ENCODE measurements around the genes TRIM61 and PALLD.

GRCh38 chr4:163189971-163190403 lies 23.3 kb upstream of the NAF1 start:
- RRBS = no CpG with 5 or more reads among the region's 23 CpGs

- RRBS = no CpG with 5 or more reads among the region's 1 CpG
These were observed 1.5 kb downstream of the TMA16 start for GRCh38 chr4:163495842-163496507.

GRCh38 chr4:163610631-163611065 lies 116.2 kb downstream of the TMA16 start:
- RRBS = no CpG with 5 or more reads among the region's 4 CpGs

- RRBS = no CpG with 5 or more reads among the region's 3 CpGs
These were observed 116.6 kb downstream of the TMA16 start for GRCh38 chr4:163611121-163611530.

DNA sequence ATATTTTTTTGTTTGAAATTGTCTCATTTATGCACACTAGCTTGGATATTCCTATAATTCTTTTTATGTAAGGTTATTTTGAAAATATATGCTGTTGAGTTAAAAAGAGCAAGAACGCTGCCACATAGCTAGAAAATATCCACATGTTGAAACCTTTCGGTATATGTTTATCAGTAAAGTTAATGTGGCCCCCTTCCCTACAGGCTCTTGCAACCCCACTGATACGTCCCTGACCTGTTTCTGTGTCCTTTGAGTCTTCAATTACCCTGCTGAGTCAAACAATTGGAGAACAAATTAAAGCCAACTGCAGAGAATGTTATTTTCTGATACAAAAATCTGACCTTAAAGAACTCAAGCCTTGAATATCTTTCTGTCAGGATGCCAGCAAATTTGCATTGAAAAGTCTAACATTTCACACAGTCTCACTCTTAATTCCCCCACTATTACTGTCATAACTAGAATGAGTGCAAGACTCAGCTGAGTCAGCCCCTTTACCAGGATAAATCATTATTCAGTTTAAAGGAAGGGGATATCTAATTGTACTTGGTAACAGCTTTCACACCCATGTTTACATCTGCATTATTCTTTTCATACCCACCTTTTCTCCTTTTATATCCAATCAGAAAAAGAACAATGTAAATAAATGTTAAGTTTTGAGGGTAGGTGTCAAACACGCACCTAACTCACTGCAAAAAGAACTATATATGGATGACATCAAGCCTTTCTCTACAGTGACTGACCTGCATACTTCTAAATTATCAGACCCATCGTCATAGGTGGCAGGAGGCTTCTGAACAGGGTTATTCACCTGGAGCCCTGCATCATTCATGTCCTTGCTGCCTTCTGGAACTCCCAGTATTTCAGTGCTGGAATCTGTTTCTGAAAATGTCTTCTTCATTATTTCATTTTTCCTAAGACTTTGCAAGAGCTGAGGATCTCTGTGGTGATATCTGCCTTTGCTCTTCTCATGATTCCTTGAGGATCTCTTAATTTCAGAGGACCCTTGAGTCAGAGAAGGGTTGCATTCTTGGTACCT lies 117.4 kb downstream of the TMA16 start:
- RRBS = no CpG with 5 or more reads among the region's 5 CpGs

DNA sequence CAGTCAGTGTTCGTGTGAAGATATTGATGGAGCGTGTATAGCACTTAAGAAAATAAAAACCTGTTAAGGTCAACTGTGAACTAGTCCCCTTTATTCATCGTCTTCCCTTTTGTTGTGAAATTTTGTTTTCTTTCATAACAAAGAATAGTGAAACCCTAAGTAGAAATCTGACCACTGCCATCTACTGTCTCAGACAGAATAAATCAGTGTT lies 171.0 kb downstream of the TMA16 start:
- RRBS = no CpG with 5 or more reads among the region's 3 CpGs

DNA sequence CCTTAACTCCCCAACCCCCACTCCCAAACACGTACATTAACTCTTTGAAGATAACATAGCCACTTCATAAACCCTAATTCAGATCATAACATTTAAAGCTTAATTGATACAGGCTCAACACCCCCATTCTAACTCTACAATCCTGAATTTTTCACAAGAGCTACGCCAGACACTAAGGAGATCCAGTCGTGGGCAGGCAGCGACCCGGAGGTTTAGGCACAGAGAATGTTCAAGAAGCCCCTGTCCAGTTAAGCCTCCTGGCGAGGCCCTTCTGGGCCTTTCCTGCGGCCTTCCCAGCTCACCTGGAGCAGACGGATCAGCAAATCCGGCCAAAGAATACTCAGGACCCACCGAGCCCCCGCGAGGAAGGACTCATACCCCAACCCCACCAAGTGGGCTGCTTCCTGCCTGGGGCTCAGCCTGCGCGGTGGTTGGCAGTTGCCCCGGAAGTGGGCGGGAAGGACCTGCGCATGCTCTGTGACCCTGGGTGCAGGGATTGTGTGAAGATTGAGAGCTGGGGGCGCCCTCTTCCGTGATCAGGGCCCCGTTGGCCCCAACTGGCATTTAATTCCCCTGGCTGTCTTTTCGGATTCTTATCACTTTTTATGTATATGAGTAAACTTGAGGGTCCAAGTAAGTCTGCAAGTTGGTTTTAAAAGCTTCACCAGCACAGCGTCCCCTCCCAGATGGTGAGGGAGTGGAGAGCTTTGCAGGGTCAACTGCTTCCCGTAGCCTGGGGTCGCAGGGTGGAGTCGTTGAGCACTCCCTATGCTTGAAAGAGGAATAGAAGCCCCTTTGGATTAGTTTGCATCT lies at the start of gene TRIM61:
TSS of gene TRIM61 (minus strand) at position 429 of the 813 bp plus-strand sequence.
- RRBS = 93% methylated on average over 8 of the region's 25 CpGs

DNA sequence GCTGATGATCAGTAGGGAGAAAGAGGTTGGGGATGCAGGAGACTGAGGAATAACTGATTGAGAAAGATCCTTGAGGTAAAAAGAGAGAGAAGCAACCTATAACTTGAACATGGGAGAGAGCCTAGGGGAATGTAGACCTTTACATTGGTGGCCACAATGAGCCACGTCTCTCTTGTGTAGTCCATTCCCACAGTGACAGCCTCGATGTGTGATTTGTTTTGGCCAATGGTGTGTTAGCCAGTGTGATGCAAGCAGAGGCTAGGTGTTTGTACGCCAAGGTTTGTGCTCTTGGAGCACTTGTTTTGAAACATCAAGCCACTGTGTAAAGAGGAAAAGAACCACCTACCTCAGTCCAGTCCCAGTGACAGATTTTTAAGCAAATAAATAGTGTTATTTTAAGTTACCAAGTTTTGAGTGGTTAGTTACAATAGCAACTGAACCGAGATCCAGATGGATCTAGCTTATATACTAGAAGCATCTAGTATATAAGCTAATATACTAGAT lies 23.9 kb upstream of the TMEM192 start:
- RRBS = no CpG with 5 or more reads among the region's 4 CpGs

GRCh38 chr4:165246575-165247833 lies 32.5 kb downstream of the GK3 start:
- RRBS = no CpG with 5 or more reads among the region's 4 CpGs

- RRBS = no CpG with 5 or more reads among the region's 25 CpGs
These were observed 1.1 kb downstream of the TLL1 start for GRCh38 chr4:165874043-165874601.

- RRBS = no CpG with 5 or more reads among the region's 4 CpGs
These were observed 220.0 kb downstream of the TLL1 start for GRCh38 chr4:166093051-166093396.

DNA sequence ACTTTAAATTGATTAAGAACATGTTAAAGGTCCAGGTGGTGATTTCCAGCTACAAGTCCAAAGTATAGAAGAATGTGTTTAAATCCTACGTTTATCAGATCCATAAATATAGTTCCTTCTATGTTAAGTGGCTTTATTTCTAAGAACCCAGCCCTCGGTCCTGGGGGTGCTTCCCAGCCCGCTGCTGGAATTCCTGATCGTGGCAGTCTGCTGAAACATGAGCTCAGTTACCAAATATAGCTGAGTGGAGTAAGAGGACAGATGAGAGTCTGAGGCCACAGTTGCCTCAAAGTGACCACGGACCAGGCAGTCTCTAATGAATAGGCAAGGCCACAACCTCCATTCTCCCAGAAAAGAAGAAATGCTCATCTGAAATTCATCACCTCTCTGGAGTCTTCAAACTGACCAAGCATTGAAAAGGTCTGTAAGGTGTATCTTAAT lies at the start of gene PALLD:
TSS of gene PALLD (plus strand) at position 278 of the 441 bp plus-strand sequence.
- RRBS = no CpG with 5 or more reads among the region's 5 CpGs

- RRBS = no CpG with 5 or more reads among the region's 4 CpGs
These were observed 238.8 kb downstream of the PALLD start for GRCh38 chr4:168735640-168736133.

DNA sequence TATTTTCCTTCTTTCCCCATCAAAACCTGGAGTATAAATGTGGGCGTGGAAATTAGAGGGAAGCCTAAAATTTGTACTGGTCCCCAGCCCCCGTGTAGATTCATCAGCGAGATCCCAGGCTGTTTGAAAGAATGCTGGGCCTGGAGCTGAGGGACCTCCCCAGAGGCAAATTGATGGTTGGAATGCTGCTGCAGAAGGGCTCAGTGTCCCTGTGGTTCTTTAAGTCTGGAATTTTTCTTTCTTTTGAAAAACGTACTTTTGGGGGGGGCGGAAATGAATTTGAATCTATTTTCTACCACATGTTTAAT lies 197.3 kb downstream of the CBR4 start:
- RRBS = no CpG with 5 or more reads among the region's 5 CpGs

DNA sequence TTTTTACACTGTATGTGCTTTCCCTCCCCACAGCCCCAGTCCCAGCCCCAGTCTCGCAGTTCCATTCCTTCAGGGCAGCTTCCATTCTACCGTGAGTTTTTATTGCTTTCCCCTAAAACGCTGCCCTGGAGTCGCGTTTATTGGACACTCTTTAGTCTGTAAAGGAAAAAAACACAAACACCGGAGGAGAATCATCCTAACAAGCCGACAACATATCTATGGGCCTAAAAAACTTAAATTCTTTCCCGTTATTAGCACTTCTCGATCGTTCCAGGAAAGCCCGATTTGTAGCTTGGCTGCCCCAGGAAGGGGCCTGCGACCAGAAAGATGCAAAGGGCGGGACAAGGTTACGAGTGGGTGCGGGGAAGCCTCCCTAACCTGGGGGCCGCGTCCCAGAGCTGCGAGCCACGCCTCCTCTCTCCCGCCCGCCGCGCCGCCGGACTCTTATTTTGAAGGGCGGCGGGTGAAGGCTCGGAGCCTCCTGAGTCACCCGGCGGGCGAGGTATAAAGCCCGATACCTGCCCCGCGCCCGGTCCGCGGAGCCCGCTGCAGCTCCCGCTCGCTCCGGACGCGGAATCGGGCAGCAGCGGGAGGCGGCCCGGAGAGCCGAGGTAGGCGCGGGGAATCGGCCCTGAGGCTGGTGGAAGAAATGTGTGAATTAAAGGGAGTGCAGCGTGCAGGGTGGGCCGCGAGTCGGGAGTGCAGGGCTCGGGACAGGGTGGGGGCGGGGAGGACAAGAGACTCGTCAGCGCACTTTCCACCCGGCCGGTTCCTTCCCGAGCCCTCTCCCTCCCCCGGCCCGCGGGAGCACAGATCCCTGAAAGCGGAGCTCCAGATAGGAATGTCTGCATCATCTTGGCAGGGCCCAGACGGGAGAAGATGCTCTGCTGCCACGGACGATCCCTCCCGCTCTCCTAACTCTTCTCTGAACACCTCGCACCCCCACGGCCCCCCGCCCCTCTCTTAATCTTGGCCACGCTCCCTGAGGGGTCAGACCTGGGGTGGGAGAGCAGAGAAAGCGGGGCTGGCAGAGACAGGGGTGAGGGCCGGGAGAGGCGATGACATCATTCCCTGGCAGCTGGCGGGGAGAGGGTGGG lies 178.1 kb downstream of the CBR4 start:
- RRBS = 2% methylated on average over 12 of the region's 78 CpGs

GRCh38 chr4:168890673-168891292 lies 119.3 kb downstream of the CBR4 start:
- RRBS = no CpG with 5 or more reads among the region's 5 CpGs

GRCh38 chr4:168894520-168894862 lies 115.6 kb downstream of the CBR4 start:
- RRBS = no CpG with 5 or more reads among the region's 4 CpGs

- RRBS = no CpG with 5 or more reads among the region's 5 CpGs
These were observed 41.9 kb upstream of the CBR4 start for GRCh38 chr4:169051948-169052427.

DNA sequence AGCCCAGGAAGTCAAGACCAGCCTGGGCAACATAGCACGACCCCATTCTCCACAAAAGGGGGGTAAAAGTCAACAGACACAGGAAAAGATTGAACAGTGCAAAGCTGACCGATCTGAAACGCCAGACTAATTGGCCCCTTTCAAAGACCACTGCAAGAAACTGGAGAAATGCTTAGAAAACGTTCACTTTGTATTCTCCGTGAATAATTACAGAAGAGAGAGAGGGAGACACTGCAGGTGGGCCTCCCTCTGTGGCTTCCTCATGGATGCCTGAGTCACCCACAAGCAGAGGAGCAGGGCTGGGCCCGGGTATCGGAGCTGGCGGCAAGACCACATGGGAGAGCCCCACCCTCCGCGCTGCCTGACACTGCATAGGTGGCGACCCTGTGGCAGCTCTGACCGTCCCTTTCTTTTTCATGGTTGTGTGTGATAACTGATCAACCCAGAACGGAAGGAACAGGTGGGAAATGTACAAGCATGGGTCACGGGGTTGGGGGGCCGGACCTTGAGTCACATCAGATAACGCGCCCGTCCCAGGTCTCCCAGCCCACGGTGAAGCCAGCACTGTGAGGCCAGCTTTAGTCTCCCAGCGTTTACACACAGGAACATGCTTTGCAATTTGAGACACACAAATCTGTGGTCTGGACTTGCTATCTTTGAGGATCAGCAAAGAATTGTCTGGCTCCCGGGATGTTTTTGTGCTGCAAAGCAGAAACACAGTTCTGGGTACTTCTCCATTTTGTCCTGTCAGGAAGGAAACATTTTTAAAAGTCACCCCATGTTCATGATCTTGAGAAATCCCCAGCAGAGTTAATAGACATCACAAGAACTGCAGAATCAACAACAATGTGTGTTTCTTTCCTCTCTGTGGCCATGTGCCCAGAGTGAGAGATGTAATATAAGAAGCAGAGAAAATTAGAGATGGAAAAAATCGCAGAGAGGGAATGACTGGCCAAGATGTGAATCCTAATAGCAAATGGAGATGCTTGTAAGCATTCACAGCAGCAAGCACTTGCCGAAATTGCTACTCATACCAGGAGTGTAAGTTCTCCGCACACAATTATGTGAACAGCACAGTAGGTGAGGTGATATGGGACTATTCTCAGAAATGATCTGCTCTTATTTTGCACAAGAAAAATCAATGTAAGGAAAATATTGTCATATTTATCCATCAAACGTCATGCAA lies 70.1 kb upstream of the CBR4 start:
- RRBS = no CpG with 5 or more reads among the region's 25 CpGs

DNA sequence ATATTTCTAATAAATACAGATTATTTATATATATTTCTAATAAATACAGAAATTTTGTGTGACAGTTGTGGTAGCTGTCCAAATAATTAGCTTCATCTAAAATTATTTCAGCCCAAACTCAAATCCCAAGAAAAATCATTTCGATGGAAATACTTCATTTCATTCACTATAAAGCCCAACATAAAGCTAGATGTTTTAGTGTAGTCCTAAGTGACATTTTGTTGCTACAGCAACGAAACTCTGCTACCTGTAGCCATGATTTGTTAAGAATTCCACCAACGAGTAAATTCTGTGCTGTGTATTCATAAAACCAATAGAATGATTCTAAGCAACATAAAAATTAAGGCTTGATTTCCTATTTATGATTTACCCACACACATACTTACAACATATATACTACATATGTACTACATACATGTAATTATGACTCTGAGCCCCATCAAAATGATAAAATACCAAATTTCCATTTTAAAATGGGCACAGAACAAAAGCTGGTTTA lies 2.7 kb downstream of the SH3RF1 start:
- RRBS = no CpG with 5 or more reads among the region's 3 CpGs